SK-MEL-5 (cell line): Measurements from ENCODE around the genes PLAGL1 and FBXO30.

DNA sequence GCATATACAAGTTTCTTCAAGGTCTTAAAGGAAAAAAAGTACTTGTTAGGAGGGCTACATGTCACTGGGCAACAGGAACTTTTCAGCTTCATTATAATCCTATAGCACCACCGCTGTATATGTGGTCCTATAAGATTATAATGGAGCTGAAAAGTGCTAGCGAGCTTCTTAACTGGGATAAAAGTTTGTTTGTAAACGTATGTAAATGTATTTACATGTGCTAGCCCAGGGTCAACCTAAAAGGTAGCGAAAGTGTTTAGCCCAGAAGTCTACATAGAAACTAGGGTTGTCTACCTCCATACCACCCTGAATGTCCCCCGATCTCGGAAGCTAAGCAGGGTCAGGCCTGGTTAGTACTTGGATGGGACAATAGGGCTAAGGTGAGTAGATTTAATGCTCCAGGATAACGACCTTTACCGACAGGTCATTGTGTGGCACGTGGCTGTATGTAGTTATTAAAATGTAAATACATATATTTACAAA lies 933 bp downstream of the ADAT2 start:
RAMPAGE:
- cytosol, long total RNA: no peak
- long total RNA: no peak
- nucleus, long total RNA: no peak

DNA sequence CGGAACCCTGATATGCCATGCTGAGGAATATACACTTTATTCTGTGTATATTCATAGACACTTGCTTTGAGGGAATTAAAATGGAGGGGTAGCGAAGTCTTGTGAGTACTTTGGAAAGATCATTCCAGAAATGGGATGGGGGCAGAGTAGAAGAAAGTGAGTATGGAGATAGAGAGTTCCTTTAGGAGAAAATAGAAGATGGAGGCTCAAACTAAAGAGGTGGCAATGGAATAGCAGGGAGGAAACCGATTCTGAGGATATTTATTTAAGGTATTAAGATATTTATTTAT lies 21.1 kb upstream of the FUCA2 start:
RAMPAGE:
- cytosol, long total RNA: no peak
- long total RNA: no peak
- nucleus, long total RNA: no peak

DNA sequence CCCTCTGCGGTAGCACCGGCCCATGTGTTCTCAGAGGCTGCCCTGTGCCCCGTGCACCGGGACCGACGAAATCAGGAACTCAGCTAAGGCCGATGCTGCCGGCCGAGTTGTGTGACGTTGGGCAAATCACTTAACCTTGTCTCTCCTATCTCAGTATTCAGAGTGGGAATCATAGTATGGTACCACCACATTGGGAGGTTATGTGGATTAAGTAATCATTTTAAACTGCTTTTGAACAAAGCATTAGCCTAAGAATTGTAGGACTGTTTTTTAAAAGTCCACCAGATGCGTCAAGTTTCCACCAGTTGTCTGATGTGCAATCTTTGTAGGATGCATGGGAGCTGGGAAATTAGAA lies 26.6 kb upstream of the FUCA2 start:
RAMPAGE:
- cytosol, long total RNA: no peak
- long total RNA: no peak
- nucleus, long total RNA: no peak

DNA sequence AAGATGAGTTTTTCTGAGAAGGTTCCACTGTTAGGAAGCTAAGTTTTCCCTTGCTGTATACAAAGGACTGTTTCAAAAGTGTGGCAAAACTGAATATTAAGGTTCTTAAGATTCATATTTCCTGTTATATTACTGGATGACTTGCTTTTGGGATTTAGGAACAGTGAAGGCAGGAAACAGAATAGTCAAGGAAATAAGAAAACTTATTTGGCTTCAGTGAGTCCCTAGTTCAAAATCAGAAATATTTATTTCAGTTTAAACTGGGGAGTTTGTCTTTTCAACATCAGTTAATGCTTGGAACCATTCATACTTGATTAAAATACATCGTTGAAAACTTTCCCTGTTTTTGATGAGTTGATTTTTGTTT lies 298 bp upstream of the ZC2HC1B start:
RAMPAGE:
- cytosol, long total RNA: no peak
- long total RNA: no peak
- nucleus, long total RNA: no peak

DNA sequence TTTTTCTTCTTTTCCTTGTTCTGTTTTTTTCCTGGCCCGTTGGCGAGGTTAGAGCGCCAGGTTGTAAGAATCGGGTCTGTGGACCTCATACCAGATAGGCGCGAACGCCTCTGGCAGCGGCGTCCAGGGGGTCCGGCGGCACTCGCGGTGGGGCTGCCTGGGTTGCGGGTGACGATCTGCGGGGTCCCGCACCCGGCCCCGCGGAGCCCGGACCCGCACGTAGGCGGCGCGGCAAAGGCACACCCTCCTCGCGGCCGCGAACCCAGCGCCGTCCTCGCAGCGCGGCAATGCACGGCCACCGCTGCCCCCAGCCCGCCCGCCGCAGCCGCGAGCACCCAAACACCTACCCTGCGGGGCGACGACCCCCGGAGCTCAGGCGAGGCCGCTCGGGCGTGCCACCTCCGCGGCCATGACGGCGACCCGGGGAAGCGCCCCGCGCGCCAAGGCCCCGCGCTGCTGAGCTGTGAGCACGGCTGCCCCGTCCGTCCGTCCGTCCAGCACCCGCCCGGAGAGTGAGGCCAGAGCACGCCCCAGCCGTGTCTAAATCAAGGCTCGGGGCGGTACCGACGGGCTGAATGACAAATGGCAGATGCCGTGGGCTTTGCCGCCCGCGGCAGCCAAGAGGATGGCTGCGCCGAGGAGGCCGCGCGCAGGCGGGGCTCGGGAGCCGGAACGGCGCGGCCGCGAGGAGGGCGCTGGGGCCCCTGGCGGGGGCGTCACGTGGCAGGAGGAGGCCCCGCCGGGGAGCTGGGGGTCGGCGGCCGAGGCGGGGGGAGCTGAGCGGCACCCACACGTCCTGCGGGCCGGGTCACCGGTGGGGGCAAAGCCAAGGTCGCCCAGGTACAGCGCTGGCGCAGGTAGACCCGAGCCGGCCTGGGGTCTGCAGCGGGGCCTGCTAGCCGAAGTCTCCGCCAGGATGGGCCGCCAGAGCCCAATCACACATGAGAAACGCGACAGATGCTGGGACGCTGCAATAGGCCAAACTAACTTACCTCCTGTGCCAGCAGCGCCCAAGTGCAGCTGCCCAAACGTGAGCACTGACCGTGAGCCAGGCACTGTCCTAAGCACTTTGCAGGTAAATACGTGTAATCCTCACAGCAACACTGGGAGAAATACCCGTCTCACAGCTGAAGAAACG lies at the start of gene PLAGL1:
Gene PLAGL1, minus strand, starts transcription at position 517 of the 1,138 bp plus-strand sequence.
RAMPAGE:
- cytosol, long total RNA: no peak
- long total RNA: no peak
- nucleus, long total RNA: no peak

DNA sequence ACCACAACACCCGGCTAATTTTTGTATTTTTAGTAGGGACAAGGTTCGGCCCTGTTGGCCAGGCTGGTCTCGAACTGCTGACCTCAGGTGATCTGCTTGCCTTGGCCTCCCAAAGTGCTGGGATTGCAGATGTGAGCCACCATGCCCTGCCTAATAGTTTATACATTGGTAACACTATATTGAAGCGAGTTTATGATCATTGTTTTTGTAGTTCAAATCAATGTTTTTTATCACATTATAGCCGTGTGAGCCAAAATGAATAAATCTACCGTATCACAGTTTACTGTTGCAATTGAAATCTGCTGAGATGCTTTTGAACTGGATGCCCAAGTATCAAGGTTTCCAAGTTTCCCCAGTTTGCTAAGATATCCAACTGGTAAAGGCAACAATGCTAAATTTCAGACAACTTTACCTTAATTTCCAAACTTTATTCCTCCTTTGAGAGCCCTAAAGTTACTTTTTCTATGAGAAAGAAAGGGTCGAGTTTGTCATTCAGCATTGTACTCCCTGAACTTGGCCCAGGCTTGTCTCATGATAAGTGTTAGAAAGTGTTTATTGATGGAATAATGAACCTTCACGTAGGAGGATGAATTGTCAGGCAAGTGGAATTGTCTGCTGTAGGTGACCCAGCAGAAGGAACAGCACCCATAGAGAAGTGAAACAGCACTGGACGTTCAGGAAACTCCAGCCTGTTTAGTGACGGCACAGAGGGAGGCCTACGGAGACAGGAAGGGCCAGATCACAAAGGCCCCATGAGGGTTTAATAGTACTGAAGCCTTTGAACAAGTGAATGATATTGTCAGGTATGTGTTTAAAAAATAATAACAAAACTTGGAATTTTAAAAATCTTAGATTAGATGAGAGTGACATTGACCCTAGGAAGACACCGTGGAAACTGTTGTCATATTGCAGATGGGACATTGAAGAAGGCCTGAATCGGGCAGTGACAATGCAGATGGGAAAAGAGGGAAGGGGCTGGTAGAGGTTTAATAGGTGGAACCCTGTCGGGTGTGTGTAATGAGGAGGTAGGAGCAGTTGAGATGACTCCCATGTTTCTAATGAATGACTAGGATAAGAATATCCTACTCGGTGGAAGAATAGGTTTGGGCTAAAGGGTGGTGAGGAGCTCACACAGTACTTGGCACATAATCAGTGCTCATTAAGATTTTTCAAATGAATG lies 2.9 kb downstream of the STX11 start:
RAMPAGE:
- cytosol, long total RNA: no peak
- long total RNA: no peak
- nucleus, long total RNA: no peak

GRCh38 chr6:144170049-144170628 lies 19.8 kb downstream of the STX11 start:
RAMPAGE:
- cytosol, long total RNA: no peak
- long total RNA: no peak
- nucleus, long total RNA: no peak

DNA sequence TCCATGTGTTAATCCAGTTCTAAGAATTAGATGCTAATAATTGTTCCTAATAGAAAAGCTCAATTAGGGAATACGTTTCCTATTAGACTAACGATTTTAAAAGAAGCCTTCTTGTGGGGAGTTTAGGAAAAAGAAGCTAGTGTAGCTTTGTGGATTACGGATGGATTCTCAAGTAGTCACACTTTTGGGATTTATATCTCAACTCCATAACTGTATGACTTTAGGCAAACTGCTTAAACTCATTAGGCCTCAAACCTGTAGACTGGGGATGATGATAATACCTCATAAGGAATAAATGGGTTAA lies 27.6 kb downstream of the STX11 start:
RAMPAGE:
- cytosol, long total RNA: no peak
- long total RNA: no peak
- nucleus, long total RNA: no peak

DNA sequence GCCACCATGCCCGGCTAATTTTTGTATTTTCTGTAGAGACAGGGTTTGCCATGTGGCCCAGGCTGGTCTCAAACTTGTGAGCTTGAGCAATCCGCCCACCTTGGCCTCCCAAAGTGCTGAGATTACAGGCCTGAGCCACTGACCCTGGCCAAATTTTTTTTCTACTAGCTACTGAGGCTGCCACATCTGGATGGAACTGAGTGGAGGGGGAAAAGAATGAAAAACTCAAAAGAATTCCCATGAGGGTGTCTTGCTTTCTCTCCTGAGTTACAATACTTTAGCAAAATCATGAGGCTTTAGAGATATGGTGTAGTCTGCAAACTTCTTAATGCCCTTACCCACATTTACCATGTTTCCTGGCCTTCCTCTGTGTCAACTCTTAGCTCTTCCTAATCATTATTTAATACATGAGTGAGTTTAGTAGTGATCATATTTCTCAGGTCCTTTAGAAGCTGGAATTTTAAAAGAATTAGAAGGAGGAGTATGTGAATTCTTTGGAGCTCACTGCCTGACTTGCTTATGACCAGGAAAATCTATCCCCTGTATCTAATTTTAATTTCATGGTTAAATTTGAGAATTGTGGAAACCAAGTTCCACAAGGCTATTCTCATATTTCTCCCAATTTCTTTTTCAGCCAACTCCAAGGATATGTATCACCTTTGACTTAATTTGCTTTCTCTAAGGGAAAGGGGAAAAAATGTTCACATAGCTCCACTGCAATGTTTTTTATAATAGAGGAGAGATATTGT lies 39.0 kb downstream of the STX11 start:
RAMPAGE:
- cytosol, long total RNA: no peak
- long total RNA: no peak
- nucleus, long total RNA: no peak

DNA sequence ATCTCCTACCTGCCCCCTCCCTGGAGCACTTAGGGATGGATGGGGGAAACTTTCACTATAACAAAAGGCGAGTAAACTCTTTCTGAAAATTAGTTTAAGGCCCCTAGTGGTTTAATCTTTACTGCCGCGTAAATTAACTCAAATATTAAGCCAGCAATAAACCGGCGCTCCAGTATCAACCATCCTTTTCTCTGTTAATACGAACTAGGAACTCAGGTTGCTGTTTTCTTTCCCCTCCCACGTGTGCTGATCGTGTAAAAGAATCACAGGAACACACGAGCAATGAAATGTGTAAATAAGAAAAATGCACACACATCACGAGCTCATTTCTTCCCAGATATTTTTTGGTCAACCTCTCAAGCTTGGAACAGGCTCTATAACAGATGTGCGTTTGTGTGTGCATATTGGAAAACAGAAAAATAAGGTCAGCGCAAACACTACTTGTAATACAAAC lies 1.0 kb upstream of the UTRN start:
RAMPAGE:
- cytosol, long total RNA: no peak
- long total RNA: no peak
- nucleus, long total RNA: no peak

DNA sequence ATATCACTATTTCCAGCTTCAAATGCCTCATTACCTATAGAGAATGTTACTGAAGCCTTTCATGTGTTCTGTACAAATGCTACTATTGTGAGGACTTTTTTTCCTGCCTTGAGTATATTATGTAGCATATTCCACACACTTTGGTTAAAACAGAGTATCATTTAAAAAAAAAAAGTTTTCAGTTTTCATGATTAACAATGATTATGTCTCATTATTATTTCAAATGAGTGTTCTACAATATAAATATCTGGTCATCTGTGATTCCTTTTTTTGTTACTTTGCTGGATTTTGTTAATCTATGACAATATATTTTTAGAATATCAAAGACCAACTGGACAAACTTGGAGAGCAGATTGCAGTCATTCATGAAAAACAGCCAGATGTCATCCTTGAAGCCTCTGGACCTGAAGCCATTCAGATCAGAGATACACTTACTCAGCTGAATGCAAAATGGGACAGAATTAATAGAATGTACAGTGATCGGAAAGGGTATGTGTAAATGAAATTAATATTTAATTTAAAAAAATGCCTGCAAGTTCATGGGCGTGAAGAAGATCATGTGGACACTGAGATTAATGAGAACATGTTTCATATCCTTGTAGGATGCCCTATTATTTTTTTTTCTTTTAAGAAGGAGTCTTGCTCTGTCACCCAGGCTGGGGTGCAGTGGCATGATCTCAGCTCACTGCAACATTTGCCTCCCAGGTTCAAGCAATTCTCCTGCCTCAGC lies 237.7 kb downstream of the UTRN start:
RAMPAGE:
- cytosol, long total RNA: no peak
- long total RNA: no peak
- nucleus, long total RNA: no peak

DNA sequence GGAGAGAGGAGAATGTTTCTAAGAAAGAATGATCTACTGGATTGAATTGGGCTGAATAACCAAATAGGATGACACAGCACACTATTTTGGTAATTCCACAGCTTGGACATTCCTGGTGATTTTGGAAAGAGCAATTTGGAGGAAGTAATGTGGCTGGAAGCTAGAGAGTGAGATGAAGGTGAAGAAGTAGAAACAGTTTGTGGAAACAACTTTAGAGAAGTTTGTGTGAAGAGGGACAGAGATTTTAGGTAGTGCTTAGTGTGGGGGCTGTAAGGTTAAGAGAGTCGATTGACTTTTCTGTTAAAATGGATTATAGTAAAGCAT lies 280.5 kb downstream of the UTRN start:
RAMPAGE:
- cytosol, long total RNA: no peak
- long total RNA: no peak
- nucleus, long total RNA: no peak

DNA sequence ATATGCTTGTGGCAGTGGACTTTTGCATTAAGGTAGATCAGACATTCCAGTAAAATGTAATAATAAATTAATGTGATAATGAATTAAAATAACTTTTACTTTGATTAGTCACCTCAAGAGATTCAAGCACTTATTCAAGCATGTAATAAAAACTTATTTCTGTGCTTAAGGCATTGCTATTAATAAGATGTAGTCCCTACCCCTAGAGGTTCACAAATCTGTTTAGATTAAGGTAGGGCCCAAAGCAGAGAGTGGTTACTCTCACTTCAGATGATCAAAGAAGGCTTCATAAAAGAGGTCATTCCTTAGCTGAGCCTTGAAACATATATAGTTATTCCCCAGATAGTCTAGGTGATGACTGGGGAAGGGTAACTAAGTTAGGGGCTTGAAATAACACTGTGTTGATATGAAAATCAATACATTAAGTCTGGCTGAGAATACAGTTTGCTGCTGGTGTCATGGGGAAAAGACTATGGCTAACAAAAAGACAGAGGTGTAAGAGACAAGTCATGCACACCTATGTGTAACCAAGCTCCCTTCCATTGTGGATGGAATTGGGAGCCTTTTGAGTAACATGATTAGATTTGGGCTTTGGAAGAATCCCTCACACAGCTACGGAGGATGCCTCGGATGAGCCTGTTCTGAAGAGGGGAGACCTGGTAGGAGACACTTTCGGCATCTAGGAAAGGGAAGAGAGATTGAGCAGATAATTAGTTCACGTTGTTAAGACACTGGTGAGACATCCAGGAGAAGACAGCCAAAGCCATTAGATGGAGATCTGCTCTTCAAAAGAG lies 395.5 kb downstream of the UTRN start:
RAMPAGE:
- cytosol, long total RNA: no peak
- long total RNA: no peak
- nucleus, long total RNA: no peak

DNA sequence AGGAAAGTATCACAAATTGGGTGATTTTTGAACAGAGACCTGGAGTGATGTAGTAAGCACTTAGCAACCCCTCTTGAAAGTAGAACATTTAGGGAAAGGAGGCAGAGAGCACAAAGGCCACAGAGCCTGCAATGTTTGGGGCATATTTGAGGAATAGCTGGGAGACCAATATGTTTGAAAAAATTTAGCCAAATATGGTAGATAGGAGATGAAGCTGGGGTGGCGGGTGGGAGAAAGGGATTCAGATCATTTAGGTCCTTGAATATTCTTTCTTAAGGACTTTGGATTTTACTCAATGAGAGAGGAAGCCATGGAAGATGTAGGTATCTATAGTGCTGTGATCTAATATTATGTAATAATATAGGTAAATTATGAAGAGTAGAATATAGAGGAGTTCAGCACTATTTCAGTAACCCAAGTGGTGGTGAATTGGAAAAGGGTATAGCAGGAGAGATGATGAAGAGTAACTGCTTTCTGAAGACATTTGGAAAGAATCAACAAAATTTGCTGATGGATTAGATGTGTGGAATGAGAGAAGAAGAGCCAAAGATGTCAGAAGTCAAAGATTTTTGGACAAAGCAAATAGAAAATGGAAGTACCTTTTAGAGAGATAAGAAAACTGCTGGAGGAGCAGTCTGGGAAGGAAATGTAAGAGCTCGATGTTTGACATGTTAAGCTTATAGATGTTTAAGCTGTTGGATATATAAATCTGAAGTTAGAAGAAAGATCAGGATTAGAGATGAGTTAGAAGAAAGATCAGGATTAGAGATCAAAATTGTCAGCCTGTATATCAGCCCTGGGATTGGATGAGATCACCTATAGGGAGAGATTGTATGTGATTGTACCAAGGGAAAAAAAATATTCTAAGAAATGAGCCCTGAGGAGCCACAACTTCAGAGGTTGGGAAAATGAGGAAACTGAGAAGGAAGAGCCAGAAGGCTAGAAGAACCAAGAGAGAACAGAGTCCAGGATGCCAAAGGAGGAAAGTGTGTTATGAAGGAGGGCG lies 417.8 kb downstream of the UTRN start:
RAMPAGE:
- cytosol, long total RNA: no peak
- long total RNA: no peak
- nucleus, long total RNA: no peak

GRCh38 chr6:144809087-144809625 lies 524.0 kb downstream of the UTRN start:
RAMPAGE:
- cytosol, long total RNA: no peak
- long total RNA: no peak
- nucleus, long total RNA: no peak

GRCh38 chr6:145814594-145815464 lies at the start of gene FBXO30:
Gene FBXO30 (minus strand): TSS chr6:145814795.
RAMPAGE:
- cytosol, long total RNA: no peak
- long total RNA: no peak
- nucleus, long total RNA: start-site peak on the plus strand at chr6:145814888-145814909, 37 and 19 reads in 2 replicates

GRCh38 chr6:145907395-145908067 lies 56.6 kb downstream of the SHPRH start:
RAMPAGE:
- cytosol, long total RNA: no peak
- long total RNA: no peak
- nucleus, long total RNA: no peak

GRCh38 chr6:145964702-145964905 lies 446 bp upstream of the SHPRH start:
RAMPAGE:
- cytosol, long total RNA: no peak
- long total RNA: no peak
- nucleus, long total RNA: no peak

RAMPAGE:
- cytosol, long total RNA: no peak
- long total RNA: no peak
- nucleus, long total RNA: no peak
These were observed 109.3 kb upstream of the RAB32 start for GRCh38 chr6:146434276-146434826.

RAMPAGE:
- cytosol, long total RNA: no peak
- long total RNA: no peak
- nucleus, long total RNA: no peak
These were observed 256.0 kb downstream of the ADGB start for GRCh38 chr6:146854820-146855222.